ENCODE data around the genes TNPO2 and C19orf53.

- PRO-cap = no peak
These were observed 22.8 kb downstream of the MAN2B1 start for GRCh38 chr19:12643710-12644099.

GRCh38 chr19:12651952-12652476, 14.5 kb downstream of the MAN2B1 start:
- PRO-cap = no peak

DNA sequence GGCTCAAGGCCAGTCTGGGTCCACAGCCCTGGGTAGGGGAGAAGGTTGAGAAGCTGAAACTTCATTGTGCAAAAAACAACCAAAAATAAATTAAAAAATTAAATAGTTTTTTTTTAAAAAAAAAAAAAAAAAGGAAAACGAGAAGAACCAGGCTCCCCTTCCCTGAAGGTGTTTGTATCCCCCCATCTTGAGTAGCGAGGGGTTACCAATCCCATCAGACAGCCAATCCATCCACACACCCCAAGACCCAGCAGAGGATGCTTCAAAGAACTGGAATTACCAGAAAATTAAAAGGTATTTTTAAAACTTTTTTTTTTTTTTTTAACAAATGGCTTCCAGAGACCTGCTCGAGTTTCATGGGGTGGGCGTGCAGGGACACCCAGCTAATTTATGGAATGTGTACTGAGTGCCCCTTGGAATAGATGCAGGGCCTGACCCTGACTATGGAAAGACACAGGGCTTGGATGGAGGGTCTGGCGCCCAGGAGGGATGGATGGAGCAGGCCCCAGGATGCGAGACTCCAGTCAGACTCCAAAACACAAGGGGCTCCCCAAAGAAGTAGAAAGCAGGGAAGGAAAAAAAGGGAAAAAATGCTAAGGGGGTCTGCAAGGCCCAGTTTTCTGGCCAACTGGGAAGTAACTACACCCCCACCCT, 3.0 kb upstream of the FBXW9 start:
- PRO-cap = no peak

GRCh38 chr19:12706347-12706592, 9.8 kb upstream of the FBXW9 start:
- PRO-cap = no peak

- PRO-cap = unidirectional peak, minus-strand start at chr19:12723932; unidirectional peak, minus-strand start at chr19:12723982; unidirectional peak, minus-strand start at chr19:12724011
These were observed at the start of gene TNPO2 for GRCh38 chr19:12723193-12724487. TNPO2 (minus strand) TSS chr19:12723932.

DNA sequence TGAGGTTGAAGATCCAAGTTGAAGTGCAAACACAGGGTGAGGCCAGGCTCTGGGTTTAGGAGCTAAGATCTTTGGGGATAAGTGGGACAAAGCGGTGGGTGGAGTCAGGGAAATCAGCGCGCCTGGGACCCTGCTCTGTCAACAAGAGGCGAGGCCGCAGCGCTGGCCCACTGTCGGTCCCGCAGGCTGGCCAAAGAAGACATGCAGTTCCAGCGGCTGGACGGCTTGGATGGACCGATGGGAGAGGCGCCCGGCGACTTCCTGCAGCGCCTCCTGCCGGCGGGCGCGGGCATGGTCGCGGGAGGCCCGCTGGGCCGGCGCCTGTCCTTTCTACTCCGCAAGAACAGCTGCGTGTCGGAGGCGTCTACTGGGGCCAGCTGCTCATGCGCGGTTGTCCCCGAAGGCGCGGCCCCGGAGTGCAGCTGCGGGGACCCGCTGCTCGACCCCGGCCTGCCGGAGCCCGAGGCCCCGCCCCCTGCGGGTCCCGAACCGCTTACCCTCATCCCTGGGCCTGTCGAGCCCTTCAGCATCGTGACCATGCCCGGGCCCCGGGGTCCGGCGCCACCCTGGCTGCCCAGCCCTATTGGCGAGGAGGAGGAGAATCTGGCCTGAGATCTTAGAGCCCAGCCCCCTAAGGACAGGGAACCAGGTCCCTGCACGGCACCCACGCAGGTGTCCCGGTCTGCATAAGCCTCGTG, 6.0 kb downstream of the BEST2 start:
- PRO-cap = bidirectional peak, plus-strand start at position 394 of the sequence, minus-strand start at position 203 of the sequence

DNA sequence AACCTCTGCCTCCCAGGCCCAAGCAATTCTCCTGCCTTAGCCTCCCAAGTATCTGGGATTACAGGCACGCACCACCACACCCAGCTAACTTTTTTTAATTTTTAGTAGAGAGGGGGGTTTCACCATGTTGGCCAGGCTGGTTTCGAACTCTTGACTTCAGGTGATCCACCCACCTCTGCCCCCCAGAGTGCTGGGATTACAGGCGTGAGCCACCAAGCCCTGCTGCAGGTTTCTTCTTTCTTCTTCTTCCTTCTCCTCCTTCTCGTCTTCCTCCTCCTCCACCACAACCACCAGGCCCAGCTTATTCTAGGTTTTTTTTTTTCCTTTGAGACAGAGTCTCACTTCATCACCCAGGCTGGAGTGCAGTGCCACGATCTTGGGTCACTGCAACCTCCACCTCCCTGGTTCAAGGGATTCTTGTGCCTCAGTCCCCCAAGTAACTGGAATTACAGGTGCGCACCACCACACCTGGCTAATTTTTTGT, 7.1 kb downstream of the BEST2 start:
- PRO-cap = unidirectional peak, minus-strand start at position 267 of the sequence

DNA sequence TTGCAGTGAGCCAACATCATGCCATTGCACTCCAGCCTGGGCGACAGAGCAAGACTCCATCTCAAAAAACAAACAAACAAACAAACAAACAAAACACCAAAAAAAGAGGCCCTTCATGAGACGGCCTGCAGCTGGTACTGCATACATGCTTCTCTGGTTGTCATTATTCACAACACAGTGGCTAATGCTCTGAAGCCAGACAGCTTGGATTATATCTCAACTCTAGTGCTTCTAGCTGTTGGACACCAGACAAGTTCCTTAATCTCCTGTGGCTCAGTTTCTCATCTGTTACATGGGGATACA, 3.3 kb upstream of the JUNB start:
- PRO-cap = no peak

- PRO-cap = no peak
These were observed 702 bp downstream of the PRDX2 start for GRCh38 chr19:12800738-12801458.

DNA sequence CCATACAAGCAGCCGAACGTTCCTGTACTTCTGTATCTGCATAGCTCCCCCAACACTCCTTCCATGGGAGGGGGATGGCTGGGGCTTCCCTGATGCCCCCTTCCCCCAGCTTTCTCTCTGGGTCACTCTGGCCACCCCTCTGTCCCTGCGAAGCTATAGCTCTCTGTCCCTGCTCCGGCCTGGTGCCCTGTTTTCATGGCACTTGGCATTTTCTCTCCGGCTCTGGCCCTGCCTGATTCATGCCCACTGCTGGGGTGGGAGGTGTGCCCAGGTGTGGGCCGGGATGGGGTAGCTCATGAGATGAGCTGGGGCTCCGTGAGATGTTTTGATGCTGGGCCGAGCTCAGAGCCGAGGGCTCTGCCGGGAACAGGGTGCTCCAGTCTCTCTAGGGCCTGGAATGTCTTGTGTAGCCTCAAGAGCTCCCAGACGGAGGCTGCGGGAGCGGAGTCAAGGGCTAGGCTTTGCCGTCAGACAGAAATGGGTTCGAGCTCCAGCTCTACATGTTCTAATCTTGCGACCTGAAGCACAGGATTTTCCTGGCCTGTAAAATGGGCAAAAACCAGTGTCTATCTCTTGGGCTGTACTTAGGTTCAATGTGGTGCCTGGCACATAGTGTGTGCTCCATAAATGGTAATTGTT, 4.5 kb downstream of the NFIX start:
- PRO-cap = bidirectional peak, plus-strand start at position 425 of the sequence, minus-strand start at position 359 of the sequence

- PRO-cap = no peak
These were observed 31.8 kb downstream of the NFIX start for GRCh38 chr19:13026938-13027699.

DNA sequence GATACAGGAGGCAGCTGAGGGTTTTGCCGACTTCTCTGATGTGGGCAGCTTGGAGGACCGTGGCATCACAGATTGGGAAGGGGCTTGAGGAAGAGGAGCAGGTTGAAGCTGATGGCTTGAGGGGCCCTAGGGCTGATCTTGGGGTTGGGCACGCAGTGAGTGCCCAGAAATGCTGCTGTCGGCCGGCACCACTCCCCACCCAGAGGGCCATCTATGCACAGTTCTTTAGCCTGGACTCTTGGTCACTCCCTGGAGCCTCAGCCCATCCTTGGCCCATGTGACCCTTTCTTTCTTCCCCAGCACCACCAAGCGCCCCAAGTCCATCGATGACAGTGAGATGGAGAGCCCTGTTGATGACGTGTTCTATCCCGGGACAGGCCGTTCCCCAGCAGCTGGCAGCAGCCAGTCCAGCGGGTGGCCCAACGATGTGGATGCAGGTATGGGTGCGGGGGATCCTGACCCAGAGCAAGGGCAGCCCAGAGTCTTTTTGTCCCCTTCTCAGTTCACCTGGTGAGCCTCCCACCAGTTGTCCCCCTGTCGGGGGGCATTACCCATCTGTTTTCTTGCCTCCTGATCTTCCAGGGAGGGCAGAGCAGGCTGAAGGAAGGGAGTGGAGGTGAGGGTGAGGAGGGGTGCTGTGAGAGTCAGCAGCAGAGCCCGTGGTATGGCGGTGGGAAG, 27.3 kb downstream of the LYL1 start:
- PRO-cap = no peak

DNA sequence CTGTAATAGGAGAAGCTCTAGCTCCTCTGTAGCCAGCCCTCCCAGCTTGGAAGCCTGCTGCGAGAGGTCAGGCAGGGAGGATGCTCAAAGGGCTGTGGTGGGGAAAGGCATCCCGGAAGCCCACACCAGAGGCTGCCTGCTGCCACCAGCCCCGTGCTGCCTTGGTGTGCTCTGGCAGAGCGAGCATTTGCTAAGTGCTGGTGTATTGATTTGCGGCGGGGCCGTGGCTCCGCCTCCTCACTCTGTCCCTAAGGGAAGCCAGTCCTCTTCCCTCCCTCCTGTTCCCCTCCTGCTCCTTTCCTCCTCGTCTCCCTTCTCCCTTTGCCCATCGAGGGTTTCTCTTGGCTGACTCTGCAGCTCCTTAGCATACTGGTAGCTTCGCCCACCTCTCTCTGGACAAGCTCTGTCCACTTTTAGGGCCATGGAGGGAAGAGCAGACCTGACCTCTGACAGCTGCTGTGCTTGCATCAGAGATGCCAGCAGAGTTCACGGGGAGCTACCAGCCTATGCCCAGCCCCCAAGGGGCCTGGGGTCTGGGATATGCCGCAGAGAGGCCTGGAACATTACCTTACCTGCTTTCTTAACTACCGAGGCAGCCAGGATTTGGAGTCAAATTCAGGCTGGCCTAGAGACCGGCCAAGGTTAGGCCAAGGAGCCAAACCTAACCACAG, 19.8 kb downstream of the LYL1 start:
- PRO-cap = no peak

DNA sequence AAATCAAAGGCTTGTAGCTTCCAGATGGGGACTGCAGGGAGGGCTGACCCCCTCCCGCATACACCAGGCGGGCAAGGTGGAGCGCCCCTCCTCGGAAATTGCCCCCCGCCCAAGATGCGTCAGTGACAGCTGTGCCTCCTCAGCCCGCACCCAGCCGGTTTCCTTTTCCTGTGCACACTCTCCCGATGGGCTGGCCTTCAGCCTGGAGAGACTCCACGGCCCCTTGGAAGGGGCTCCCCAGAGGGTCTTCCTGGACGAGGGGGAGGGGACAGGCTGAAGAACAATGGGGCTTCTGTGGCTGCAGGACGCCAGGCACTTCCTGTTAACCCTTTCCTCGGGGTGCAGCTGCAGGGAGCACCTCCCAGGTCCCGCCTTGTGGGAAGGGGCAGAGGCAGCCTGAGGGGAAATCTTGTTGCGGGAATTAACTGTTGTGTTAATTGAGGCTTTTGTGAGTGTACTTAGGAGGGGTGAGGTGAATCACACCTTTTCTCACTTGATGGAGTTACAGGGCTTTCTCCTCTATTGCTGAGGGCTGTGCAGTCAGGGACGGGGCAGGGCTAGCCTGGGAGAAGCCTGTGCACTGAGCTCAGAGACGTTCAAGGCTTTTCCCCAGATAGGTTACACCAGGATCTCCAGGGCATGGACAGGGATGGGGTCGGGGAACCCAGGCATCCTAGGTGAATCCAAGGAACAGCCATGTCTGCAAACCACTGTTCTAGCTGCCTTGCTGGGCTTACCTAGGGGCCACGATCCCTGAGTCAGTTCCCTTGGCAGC, 14.3 kb downstream of the IER2 start:
- PRO-cap = bidirectional peak, plus-strand start at position 200 of the sequence, minus-strand start at position 170 of the sequence; bidirectional peak, plus-strand start at position 522 of the sequence, minus-strand start at position 321 of the sequence

- PRO-cap = bidirectional peak, plus-strand start at chr19:13207389, minus-strand start at chr19:13207242
These were observed 56.8 kb downstream of the IER2 start for GRCh38 chr19:13206708-13207613.

- PRO-cap = no peak
These were observed 935 bp upstream of the CACNA1A start for GRCh38 chr19:13507052-13507776.

DNA sequence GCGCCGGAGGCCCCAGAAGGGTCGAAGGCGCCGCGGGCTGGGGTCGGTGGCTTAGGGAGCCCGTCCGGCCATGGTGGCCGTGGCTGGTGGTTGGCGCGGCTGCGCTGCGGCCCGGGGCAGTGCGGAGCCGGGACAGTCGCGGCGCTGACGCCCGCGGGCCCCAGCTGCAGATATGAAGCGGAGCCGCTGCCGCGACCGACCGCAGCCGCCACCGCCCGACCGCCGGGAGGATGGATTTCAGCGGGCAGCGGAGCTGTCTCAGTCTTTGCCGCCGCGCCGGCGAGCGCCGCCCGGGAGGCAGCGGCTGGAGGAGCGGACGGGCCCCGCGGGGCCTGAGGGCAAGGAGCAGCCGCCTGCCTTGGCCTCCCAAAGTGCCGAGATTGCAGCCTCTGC, 45.2 kb upstream of the YJU2B start:
- PRO-cap = no peak

- PRO-cap = no peak
These were observed 5.5 kb upstream of the MRI1 start for GRCh38 chr19:13758788-13759314.

DNA sequence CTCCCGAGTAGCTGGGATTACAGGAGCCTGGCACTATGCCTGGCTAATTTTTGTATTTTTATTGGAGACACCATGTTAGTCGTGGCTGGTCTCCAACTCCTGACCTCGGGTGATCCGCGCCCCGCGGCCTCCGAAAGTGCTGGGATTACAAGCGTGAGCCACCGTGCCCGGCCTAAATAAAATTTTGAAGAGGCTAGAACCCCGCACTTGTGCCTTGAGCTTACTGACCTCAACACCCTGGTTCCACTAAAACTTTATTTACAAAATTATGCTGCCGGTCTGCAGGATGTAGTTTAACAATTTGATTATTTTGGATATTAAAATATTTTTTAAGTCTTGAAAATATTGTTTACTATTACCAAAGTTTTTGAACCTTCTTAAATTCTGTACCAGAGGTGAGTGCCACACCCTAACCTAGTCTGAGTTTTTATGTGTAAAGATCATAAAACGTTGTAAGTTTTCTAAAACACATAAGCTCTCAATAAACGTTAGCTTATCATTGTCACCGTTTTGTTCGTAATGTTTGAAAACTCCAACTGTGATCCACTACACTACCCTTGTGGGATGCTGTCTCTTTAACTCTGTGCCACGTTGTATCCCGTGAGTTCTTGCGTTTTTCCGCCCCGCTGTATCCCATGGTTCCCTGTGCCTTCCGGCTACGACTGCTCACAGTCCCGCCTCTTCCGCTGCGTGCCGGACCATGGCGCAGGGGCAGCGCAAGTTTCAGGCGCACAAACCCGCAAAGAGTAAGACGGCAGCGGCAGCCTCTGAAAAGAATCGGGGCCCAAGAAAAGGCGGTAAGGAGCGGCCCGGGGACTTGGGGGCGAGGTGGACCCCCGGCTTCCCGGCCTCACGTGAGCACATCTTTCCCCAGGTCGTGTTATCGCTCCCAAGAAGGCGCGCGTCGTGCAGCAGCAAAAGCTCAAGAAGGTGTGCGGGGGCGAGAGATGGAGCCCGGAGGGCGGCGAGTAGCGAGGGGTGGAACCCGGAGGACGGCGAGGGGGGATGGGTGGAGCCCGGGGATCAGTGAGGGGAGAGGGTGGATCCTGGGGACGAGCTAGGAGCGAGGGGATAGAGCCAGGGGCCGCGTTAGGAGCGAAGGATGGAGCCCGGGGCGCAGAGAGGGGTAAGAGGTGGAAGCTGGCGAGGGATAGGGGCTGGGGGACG, at the start of gene C19orf53:
Gene C19orf53, plus strand, starts transcription at position 679 of the 1,167 bp plus-strand sequence.
- PRO-cap = bidirectional peak, plus-strand start at position 696 of the sequence, minus-strand start at position 580 of the sequence; bidirectional peak, plus-strand start at position 1,026 of the sequence, minus-strand start at position 934 of the sequence

DNA sequence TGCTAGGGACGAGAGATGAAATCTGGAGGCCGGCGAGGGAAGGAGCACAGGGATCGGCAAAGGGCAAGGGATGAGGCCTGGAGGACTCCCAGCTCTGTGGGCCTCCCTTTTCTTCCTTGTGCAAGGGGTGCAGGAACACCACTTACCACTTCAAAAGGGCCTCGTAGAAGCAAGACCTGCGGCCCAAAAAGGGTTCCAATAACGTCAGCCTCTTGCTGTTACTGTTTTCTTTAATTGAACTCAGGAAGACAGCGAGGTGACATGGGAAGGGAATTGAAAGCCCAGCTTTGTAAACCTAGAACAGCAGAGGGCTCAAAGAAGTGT, 651 bp downstream of the C19orf53 start:
- PRO-cap = no peak